ENCODE measurements around a stretch of chr15.

DNA sequence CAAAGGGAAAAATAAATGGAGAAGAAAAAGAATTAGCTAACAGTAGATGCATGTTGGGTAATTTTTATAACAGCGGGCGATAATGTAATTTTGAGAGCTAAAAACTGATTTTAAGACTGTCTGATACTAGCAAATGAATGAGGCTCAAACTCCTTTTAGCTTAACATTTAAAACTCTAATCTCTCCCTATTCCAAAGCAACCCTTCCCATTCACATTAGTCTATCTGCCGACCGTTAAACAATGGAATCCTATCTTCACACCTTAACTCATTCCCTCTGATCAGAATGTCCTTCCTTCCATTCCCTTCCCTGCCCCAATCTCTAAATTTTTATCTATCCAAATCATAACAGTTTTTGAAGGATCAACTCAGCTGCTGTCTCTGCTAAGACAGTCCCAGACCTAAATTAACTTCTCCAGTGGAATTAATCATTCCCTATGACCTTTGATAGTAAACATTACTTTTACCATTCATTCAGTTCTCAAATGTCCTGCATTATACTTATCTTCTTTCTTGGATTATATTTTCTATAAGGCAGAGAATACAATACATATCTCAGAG lies 16.2 kb downstream of the ATOSA start:
- PRO-cap, result no peak

DNA sequence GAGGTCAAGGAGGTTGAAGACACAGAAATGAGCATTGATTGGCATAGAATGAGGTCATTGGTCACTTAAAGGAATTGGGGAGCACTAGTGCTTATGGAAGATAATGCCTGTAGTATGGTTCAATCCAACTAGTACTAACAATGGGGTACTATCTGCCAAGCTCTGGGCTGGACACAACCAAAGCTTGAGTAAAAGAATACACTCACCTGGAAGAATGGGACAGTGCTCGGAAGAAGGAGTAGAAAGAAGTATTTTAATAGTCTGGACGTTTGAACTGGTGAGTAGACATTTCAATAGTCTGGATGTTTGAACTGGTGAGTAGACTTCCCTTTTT lies 40.2 kb upstream of the ATOSA start:
- PRO-cap, result no peak

DNA sequence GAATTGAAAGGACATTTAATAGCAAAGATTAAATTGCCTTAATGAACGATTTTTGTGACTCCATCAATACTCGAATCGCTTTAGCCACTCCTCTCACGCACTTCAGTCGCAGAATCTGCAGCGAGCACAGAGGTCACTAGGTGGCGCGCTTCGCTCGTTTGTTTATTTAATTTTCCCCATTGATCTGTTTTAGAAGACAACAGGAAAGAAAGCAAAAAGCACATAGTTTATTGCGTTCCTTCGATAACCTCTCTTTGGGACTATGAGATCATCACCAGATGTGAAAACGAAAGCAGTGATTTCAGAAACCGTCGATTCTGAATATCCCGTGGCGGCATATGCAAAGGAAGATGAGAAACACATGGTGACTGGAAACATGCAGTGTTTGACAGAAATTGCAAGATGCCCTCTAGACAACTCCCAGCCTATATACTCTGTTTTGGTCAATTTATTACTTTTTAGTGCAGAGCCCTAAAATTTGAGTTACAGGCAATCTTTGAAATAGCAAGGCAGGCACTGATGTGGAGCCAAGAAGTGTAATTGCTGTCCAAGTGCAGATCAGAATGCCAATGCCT lies 9.5 kb downstream of the ONECUT1 start:
- PRO-cap, result no peak

DNA sequence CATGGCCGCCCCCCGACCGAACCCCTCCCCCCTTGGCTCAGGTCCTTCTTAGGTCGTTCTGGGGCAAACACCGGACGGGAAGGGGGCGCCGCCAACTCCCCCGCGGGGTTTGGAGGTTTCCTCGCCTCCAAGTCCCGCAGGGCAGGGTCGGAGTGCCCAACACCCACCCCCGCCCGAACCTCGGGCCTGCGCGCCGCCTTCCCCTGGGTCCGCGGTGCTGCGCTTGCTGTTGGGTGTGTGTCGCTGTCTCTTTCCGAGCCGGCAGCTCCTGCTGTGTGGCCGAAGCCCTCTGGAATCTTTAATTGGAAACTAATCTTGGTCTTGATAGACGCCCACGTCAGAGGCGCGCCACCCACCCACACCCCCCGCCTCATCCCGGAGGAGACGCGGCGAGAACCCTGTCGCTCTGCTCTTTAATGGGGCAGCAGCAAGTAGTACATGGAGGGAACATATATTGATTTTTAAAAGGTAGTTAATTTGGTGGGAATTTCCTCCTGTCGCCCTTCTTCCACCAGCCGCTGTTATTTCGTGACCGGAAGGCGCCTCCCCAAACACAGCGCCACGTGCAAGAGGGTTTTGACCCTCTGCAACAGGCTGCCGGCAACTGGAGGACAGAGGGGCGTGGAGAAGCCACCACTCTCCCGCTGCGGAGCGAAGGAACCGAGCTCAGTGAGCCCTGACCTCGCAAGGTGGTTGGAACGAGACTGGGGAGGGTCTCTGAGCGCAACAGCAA lies 4.6 kb downstream of the ONECUT1 start:
- PRO-cap, result unidirectional peak, plus-strand start at position 603 of the sequence

DNA sequence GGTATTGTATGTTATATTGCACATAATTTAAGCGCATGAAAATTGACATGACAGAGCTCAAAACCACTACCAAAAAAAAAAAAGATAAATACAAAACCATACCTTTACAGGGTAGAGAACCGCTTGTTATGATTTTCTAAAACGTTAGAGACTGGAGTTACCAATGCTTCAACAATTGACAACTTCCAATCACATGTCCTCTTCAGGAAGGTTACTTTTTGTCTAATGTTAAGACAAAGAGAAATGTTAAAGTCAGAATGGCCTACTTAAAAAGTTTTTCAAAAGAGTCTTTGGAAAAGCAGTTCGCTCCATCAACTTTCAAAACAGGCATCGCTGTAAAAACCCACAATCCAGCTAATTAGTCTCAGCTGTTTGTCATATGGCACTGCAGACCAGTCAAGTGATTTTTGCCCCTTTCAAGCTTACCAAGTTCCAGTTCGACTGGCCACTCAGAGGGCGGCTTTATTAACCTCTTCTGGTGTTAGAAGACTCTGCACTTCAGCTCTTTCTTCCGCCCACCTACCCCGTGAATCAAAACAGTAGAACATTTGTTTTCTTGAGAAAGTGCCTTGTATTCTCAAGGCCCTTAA lies 19.5 kb downstream of the RAB27A start:
- PRO-cap, result no peak

DNA sequence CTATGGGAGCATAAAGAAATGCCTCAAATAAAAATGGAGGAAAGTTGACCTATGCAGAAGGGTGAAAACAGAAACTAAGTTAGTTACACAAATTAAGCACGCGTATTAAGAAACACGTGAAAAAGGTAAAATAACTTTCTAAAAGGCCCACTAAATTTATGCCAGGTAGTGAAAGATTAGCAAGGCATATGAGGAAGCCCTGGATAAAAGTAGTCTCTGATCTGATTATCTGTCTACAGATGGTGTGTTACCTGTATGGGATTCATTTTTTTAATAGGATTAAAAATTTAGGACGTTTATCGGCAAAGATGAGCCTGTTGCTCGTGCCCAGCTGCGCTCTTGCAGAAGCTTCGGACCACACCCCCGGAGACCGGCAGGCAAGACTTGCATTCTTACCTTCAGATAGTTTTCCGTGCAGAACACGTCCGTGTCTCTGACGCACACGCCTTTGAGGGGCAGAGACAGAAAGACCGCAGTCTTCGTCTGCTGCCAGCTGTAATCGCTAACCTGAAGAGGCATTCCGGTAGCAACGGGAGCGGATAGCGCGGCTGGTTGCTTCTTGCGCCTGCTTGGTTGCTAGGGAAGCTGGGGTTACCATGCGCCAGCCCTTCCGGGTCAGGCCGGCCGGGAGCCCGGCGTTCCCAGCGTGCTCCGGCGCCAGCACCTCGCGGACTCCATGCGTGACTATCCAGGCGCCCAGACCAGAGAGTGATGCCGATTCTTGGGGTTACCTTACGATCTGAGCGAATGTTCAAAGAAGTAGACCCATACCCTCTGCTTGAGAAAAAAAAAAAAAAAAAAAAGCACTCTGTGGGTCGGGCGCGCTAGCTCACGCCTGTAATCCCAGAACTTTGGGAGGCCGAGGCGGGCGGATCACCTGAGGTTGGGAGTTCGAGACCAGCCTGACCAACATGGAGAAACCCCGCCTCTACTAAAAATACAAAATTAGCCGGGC lies 9.9 kb downstream of the DNAAF4 start:
- PRO-cap, result no peak

- PRO-cap, result no peak
Observed at GRCh38 chr15:56089318-56090243, 96.2 kb upstream of the NEDD4 start.

GRCh38 chr15:56222166-56223180 lies 21.2 kb downstream of the RFX7 start:
- PRO-cap, result no peak

DNA sequence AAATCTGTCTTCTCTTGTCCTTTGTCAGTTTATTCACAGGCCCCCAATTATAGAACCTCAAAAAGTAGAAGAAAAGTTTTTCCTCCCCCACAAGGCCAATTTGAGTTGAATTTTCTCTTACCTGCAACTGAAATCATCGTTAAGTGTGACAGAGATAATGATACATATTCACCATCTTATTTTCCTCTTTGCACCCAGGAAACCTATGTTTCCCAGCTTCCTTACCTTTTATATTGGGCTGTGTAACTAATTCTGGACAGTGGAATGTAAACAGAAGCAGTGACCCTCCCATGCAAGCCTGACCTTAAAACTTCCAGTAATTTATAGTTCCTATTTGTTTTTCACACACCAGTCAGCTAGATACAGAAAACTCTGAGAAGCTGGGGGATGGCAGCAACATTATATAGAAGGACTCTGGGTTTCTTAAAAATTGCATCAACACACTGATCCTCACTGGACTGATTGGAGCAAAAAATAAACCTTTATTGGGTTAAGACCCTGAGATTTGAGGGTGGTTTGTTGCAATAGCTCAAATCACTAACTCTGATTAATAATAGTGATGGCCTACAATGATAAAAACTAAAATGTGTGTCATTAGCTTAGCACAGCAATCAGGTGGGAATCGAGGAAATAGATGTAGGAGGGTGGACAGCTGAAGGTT lies 4.5 kb upstream of the ZNF280D start:
- PRO-cap, result no peak

GRCh38 chr15:57302409-57303004 lies 73.8 kb upstream of the CGNL1 start:
- PRO-cap, result no peak

DNA sequence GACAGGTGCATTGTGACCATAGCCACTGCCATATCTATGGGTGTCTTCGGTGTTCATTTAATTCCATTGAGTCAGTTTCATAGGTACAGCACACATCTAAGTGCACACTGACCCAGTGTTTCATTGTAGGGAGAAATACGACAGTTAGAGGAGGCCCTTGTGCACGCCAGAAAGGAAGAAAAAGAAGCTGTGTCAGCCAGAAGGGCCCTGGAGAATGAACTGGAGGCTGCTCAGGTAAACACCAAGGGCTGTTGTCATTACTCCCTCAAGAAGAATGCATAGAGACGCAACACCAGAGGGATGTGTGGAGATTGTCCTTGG lies 73.5 kb upstream of the MYZAP start:
- PRO-cap, result no peak

DNA sequence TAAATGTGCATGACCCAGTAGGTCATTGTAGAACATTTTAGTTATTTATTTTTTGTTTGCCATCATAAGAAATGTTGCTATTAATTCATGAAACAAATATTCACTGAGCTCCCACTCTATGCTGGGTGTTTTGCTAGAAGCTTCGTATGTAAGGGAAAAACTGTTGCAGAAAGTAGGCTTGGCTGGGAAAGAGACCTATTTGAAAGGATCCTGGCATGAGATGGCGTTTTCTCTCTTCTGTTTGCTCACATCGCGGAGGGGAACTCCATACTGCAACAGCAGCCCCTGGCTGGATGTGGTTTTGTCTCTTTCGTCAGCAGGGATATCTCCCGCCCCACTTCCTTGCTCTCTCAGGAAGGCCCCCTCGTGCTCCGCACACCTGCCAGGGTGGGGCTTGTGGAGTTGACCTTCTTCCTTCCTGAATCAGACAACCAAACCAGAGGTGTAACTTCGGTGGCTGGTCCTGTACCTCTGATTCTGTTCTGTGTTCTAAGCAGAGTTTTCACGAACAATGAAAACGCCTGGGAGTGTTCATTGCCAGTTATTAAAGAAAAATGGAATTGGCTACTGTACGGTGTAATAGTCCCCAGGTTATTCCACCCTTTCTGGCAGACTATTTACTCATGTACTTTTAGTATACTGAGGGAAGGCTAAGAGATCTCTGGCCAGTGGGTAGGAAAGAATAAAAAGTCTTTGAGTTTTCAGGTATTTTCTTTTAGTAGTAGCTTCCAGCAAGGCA lies 26.3 kb upstream of the MYZAP start:
- PRO-cap, result no peak

- PRO-cap, result no peak
Observed at GRCh38 chr15:57595597-57596017, 3.9 kb downstream of the MYZAP start.

- PRO-cap, result no peak
Observed at GRCh38 chr15:57708586-57709239, 2.2 kb downstream of the POLR2M start.

- PRO-cap, result no peak
Observed at GRCh38 chr15:57953976-57955056, 111.2 kb downstream of the ALDH1A2 start.

GRCh38 chr15:58228771-58229089 lies 90.5 kb downstream of the AQP9 start:
- PRO-cap, result no peak

DNA sequence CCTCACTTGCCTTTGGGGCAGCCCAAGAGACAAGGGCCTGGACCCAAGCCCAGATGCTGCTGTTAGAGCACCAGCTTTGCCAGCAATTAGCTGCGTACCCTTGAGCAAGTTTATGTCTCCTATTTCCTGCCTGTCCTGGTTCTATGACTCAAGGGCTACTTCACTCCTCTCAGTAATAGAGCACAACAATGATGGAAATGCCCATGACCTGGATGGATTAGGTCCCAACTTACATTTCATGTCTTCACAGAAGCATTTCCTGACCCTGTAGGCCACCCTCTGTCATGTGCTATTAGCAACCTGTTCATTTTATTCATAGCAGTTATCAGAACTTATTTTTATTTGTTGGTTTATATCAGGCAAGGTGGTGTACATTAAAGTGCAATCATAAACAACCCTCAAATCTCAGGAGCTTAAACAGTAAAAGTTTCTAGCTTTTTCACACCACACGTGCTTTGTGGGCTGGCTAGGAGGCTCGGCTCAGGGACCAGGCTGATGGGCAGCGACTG lies 122.9 kb downstream of the AQP9 start:
- PRO-cap, result no peak

DNA sequence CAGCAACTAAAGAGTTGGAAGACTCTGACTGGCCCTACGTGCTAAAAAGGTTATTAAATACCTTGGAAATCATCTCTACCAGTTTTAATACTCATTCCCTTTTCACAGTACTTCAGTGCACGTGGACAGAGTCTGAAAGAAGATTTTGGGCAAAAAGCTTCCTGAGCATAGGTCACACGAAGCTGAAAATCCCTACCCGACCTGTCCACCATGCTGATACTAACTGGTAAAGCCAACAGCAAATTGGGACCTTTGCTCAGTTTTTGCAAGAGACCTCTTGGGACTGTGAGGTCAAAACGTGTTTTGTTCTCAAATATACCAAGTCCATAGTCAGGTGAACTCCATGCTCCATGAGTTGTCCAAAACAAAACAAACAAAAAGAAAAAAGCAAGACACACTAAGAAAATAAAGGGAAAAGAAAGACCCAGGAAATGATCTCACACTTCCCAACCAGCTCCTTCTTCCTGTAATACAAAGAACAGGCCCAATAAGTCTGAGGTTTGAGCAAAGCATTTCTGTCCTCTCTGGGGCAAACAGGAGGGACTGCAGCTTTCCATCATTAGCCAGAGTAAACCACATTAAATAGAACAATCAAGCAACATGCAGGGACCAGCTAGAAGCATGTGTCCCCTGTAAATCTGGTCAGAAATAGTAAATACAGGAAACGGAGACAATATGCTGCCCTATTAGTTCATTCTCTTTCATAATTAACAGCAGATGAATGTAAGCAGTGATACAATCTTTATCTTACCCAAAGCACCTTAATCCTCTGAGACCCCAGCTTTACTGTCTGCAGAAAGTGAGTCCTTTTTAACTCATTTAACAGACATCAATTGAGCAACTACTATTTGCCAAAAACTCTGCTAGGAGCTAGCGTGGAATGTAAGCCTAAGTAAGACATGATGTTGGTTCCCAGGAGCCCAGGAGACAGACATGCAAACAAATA lies 125.1 kb upstream of the LIPC start:
- PRO-cap, result no peak

DNA sequence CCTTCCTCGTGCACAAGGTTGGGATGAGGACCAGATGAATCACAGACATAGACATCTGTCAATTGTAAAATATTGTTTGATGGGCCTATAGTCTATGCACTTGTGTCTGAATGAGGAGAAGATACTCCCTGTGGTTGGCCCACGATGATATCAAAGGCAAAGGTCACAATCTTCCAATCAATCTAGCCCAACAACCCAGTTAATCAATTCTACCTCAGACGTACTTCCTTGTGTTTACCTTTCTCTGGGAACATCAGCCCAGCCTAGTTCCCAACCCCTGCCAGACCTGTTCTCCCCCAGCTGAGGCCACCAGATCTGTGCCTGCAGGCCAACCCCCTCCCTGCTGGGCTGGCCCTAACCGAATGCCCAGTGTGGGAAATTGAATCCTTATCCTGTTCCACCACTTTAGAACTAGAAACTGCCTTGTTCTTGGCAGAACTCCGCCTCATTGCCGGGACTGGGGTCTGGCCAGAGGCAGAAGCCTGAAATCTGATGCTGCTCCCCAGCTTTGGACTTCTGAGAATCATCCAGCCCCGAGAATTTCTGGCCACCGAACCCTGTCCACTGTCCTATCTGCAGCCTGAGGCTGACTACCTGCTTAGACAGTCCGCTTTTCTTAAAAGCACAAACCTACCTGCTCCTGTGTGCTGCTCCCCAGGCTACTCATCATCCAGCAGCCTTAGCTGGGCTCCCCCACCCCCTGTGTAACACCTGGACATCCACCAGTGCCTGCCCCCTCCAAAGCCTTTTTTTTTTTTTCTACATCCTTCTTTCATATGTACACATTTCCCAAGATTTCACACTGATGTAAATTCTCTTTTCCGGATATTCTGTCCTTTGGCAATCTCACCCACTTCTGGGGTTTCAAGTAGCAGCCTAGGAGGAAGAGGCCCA lies 101.5 kb upstream of the LIPC start:
- PRO-cap, result bidirectional peak, plus-strand start at position 312 of the sequence, minus-strand start outside the sequence; unidirectional peak, plus-strand start at position 448 of the sequence

DNA sequence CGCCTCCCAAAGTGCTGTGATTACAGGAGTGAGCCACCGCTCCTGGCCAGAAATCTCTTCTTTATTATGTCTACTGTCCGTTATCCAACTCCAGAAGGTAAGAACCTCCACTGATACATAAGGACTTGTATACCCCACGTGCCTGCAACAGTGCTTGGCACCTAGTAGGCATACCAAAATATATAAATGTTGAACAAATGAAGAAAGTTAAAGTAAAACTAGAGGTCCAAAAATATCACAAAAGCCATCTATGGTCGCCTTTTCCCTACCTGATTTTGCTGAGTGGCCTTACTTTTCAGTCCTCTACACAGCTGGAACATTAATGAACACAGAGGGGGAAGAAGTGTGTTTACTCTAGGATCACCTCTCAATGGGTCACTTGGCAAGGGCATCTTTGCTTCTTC lies 734 bp upstream of the LIPC start:
- PRO-cap, result no peak

Measured in gallbladder (tissue), 1 donor.